Mesenchymal stem cell of adipose (primary cell): ENCODE results near the gene EMX2.

DNA sequence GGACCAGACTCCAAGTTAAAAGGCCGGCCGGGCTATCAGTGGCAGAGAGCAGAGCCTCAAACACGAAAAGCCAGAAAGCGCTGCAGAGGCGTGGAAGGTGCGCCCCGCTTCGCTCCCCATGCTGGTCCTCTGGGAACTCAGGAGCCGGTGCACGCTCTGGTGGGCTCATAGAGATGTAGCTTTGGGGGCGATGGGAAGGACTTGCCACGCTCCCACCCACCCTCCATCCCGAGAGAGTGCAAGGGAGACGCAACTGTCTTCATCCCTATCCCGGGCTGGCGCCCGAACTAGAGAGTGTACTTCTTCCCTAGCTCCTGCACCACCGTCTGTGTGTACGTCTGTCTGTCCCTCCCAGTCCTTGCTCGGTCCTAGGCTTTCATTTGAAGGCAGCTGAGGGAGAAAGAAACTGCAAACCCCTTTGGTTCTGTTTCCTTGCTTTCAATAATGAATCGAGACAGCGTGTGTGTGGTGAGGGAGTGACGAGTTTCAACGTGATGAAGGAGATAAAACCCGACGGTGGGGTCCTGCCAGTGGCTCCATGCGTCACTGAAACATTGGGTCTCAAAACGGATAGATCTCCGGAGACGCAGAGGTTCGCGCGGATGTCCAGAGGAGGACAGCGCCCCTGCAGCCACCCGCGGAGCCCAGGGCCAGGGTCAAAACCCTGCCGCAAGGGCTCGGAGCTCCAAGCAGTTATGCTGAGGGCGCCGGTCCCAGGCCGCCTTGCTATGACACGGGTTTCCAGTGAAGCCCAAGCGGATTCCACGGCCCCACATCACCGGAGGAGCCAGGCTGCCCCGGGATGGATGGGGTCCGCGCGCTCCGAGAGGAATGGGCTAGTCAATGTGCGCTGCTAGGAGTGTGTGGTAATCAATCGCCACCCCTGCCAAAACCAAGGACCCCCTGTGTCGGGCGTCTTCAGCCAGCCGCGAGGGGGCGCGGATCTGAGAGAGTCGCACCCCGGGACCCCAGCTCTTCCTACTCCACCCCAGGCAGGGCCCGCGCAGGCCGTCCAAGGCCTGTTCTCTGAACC is 5.9 kb upstream of the EMX2 start:
- CAGE, long polyA plus RNA = no peak

- CAGE, long polyA plus RNA = no peak
Observed at GRCh38 chr10:117541652-117542013, 913 bp upstream of the EMX2 start.

DNA sequence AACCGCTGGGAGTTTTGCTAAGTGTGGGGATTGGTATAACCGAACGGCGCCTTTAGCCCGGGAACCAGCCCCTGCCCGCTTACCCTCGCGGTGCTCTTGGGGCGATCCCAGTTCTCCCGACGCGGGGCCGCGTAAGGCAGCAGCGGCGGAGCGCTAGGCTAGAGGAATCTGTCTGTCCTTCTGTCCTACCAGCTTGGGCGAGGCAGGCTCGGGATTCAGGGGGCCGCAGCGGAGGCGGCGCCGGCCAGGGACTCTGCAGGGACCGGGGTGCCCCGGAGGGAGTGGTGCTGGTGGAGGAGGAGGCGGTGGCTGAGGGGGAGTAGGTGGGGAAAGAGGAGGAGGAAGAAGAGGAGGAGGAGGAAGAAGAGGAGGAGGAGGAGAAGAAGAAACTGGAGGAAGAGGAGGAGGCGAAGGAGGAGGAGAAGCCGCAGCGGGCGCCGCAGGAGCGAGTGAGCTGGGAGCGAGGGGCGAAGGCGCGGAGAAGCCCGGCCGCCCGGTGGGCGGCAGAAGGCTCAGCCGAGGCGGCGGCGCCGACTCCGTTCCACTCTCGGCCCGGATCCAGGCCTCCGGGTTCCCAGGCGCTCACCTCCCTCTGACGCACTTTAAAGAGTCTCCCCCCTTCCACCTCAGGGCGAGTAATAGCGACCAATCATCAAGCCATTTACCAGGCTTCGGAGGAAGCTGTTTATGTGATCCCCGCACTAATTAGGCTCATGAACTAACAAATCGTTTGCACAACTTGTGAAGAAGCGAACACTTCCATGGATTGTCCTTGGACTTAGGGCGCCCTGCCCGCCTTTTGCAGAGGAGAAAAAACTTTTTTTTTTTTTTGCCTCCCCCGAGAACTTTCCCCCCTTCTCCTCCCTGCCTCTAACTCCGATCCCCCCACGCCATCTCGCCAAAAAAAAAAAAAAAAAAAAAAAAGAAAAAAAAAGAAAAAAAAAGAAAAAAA is at the start of gene EMX2:
Gene EMX2 (plus strand): TSS at position 733 of the 952 bp plus-strand sequence.
- CAGE, long polyA plus RNA = no peak

GRCh38 chr10:117719353-117719671 is 176.8 kb downstream of the EMX2 start:
- CAGE, long polyA plus RNA = no peak

DNA sequence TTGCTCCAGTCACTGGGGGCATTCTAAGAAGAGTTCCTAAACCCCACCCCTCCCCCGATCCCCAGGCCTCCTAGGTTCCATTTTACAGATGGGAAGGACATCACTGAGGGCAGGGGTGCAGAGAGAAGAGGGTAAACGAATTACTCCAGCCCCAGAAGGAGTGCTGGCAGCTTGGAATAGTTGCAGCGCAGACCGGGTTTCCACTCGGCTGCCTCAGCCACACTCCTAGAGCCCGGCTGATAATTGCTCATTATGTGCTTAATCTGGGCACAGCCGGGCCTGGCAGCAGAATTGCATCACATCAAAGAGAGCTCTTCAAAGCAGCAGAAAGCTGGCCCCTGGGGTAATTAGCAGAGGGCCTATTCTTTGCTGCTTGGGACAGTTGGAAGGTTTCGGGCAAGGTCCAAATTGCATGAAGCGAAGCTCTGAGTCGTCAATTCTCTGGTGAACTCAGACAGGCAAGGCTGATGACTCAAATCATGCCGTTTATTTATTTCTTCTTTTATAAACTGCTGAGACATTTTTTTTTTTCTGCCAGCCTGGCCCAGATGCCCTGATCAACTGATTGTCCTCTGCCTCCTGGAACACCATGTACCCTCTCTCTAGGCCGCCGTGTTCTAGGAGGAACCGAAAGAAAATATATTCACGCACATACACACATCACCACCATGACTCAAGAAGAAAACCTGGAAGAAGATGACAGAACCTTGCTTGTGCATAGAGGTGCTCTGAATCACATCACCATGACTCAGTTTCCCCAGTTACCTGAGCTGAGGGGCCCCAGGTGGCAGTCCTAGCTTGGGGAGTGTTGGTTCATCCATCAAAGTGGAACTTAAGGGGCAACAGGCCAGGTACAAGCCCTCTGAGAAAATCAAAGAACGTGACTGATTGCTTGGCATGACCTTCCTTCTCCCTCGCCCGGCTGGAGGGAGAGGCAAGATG is 242.2 kb downstream of the RAB11FIP2 start:
- CAGE, long polyA plus RNA = no peak

GRCh38 chr10:118027884-118028467 is 18.8 kb downstream of the RAB11FIP2 start:
- CAGE, long polyA plus RNA = no peak

DNA sequence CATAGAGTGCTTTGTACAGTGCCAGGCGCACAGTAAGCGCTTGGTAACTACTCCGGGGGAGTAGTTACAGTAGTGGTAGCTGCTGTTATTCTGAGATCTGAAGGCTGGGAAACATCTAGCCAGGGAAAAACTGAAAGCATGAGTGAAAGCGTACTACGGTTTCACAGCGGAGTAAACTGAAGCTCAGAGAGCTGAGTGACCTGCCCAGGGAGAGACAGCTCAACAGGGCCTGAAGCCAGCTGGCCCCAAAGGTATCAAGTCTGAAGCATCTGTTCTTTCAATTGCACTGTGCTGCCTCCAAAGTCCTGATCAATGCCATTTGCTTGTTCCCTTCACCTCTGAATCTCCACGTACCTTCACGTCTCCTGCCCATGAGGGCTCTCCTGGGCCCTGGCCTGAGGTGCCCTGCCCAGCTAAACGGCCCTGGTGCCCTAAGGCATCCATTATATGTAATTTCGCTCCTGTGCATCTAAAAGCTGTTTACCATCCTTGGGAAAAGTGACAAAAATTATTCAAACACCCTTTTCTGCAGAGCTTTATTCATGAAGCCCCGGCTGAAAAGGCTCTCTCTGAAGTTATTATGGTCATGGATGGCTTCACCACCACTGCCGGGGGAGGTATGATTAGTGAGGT is 78.0 kb upstream of the PRLHR start:
- CAGE, long polyA plus RNA = no peak

- CAGE, long polyA plus RNA = no peak
Observed at GRCh38 chr10:118778783-118779171, 24.0 kb upstream of the CACUL1 start.

GRCh38 chr10:119036972-119037607 is 7.6 kb downstream of the NANOS1 start:
- CAGE, long polyA plus RNA = no peak

- CAGE, long polyA plus RNA = no peak
Observed at GRCh38 chr10:119052438-119052995, 23.0 kb downstream of the NANOS1 start.

GRCh38 chr10:119177200-119177406 is 1.5 kb downstream of the PRDX3 start:
- CAGE, long polyA plus RNA = no peak

DNA sequence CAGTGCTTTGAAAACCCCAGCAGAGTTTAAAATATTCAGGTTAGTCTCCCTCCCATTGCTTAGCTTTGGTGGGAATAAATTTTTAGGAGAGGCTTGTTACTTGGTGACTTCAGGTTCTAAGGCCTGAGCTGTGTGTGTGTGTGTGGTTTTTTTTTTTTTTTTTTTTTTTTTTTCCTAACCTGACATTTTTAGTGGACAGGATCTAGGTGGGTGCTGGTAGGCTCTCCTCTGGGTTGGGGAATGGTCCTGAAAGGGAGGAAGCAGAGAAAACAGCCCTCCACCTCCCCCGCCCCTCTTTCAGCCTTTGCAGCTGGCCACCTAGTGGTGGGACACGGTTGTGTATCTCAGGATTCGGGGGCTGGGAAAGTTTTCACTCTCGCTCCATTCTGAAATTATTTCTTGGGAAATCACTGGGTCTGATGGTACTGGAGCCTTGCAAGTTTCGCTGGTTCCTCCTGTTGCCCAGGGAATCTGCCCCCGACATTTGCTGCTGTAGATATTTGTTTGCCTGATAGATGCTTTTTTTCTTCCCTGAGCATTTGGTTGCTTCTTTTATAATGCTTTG is 2.1 kb downstream of the GRK5 start:
- CAGE, long polyA plus RNA = no peak

- CAGE, long polyA plus RNA = no peak
Observed at GRCh38 chr10:119221270-119221671, 13.9 kb downstream of the GRK5 start.

- CAGE, long polyA plus RNA = no peak
Observed at GRCh38 chr10:119283260-119284386, 76.3 kb downstream of the GRK5 start.

DNA sequence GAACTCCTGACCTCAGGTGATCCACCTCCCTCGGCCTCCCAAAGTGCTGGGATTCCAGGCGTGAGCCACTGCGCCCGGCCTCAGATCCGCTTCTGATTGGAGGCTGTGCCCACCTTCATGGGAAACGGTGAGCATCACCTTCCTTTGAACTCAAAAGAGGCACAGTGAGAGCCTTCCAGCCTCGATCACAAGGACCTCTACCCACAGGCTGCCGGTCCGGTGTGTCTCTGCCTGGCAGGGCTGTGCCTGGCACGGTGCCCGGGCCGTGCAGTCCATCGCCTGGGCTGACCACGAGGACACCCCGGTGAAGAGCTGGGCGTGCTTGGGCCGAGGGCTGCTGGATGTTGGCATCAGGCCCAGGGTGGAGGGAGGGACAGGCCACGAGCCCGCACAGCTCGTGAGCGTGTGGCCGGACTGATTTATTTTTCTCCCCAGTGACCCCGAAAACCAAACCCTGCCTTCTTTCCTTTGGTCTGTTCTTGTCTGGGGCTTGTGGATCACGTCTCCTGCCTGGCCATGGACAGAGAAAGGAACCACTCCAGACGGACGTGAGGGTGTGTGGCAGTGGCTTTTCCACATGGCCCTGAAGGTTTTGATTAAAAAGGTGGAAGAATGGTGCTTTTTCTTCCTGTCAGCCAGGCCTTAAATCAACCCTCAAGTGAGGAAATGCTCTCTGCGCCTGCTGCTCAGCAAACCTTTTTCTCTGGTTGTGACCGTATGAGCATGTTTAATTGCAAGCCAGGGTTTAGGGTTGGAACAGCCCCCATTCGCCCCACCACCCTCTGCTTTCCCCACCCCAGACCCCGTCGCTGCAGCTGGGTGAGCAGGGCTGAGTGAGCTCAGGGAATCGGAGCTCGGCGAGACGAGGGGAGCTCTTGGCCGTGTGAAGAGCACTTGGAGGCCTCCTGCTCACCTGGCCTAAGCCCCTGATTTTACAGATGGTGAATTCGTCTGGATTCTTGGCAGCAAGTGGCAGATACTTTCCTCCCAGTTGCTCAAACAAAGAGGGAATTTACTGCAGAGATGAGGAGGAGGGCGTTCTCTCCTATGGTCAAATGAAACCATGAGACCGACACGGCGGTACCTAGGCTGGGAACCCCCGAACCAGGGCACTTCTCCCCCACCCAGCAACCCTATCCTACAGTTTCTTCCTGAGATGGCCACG is 130.1 kb downstream of the RGS10 start:
- CAGE, long polyA plus RNA = no peak

GRCh38 chr10:119426346-119427008 is 116.0 kb downstream of the RGS10 start:
- CAGE, long polyA plus RNA = no peak

DNA sequence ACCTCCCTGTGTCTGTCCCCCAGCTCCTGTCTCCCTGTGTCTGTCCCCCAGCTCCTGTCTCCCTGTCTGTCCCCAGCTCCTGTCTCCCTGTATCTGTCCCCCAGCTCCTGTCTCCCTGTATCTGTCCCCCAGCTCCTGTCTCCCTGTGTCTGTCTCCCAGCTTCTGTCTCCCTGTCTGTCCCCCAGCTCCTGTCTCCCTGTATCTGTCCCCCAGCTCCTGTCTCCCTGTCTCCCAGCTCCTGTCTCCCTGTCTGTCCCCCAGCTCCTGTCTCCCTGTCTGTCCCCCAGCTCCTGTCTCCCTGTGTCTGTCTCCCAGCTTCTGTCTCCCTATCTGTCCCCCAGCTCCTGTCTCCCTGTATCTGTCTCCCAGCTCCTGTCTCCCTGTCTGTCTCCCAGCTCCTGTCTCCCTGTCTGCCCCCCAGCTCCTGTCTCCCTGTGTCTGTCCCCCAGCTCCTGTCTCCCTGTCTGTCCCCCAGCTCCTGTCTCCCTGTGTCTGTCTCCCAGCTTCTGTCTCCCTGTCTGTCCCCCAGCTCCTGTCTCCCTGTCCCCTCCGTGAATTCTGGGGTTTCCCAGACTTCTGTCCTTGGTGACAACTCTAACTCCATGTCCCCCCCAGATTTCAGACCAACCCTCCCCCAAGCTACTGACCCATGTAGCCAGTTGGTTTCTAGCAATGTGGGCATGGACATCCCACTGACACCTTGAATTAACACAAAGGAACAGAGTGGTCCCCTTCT is 23.1 kb downstream of the RGS10 start:
- CAGE, long polyA plus RNA = no peak

GRCh38 chr10:119526782-119527188 is 15.7 kb downstream of the RGS10 start:
- CAGE, long polyA plus RNA = no peak

DNA sequence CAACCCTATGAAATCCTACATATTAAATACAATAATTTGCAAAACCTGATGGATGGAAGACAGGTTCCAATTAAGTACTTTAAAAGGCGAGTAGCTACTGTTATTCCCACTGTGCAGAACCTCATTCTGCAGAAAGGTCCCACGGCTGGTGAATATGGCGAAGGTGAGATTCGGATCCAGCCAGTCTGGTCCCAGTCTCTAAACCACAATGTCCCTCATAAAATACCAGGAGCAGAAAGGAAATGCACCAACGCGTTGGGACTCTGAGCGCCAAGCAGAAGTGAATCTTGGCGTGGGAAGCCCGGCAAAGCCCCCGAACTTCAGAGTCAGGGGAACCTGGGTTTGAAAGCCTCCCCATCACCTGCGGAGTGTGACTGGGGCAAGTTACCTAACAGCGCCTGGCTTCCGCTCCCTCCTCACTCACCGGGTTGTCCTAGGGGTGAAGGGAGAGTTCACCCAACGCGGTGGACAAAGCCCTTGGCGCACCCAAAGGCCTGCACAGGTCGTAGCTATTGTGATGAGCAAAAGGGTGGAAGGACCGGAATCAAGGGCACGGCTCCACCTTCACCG is 1.1 kb downstream of the RGS10 start:
- CAGE, long polyA plus RNA = no peak

DNA sequence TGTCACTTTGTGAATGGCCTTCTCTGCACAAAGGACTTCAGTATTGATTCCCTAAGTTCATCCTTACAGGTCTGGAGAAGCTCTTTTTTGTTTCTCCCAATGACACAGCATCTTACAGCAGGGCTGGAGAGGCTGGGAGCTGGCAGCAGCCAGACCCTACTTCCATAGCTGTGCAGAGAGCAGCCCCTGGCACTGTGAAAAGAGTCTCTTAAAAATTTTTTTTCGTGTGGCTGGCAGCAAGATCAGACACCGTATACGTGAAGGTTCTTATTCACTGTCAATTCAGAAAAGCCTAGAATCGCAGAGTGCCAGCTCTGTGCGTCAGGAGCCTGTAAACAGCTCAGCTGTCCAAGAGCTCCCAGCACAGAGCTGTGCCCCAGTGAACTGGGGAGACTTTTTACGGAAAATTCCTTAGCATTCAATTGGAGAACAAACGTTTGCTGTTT is 6.5 kb downstream of the BAG3 start:
- CAGE, long polyA plus RNA = no peak